Melanocyte of skin (primary cell): ENCODE measurements around a stretch of chr15.

DNA sequence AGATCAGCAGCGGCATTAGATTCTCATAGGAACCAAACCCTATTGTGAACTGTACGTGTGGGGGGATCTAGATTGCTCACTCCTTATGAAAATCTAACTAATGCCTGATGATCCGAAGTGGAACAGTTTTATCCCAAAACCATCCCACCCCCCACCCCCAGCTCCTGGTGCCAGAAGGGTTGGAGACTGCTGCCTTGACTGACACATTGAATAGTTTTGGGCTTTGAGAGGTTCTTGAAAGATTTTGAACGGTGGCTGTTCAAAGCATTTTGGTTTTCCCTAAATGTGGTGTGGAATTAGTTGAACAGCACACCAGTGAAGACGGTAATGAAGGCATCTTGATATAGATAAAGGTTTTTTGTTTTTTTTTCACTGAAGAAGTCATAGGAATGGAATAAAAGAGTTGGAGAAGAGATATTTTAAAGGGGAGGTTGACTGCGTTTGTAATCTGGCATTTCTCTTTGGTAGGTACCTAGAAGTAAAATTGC is 117.5 kb downstream of the TCF12 start:
- CAGE, long polyA plus RNA, 2 experiments, result no peak in any of the 2 experiments

DNA sequence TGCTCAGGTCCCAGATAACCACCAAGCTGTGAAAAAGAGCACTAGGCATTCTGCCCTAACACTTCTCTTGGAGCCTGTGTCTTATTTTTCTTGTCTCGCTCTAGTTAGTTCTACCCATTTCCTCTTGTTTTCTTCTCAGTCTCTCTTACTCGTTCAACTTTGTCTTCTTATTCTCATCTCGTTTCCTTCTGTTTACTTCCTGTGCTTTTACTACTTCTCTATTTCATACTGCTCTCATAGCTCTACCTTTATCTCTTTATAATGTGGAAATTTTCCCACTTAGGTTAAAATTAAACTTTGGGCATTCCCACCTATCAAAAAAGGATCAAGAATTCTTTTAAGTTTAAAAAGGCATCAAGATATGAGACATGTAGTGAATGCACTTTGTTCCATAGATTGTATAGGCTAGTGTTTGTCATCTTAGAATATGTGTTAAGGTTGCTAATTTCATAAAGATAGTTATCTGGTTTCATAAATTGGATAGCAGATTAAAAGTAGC is 91.6 kb upstream of the CGNL1 start:
- CAGE, long polyA plus RNA, 2 experiments, result no peak in any of the 2 experiments

DNA sequence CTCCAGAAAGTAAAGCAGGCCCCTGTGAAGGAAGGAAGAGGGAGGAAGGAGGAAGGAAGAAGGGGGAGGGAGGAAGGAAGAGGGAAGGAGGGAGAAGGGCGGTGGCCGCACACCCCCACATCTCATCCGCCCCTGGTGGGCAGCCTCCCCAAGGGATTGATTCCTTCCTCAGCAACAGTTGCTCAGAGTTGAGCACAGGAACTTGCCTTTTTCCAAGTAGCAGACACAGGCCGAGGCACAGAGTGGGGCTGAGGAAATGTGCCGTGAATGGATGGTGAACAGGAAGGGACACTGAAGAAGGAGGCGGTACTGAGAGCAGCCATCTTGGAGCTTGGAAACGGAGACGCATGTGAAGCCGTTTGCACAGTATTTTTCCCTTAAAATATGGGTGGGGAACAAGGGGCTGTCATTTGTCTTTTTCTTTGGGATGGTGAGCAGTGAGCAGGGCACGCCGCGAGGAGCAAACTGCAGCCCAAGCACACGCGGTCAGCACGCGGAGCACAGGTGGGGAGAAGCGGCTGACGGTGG is 57.4 kb upstream of the CGNL1 start:
- CAGE, long polyA plus RNA, 2 experiments, result no peak in any of the 2 experiments

DNA sequence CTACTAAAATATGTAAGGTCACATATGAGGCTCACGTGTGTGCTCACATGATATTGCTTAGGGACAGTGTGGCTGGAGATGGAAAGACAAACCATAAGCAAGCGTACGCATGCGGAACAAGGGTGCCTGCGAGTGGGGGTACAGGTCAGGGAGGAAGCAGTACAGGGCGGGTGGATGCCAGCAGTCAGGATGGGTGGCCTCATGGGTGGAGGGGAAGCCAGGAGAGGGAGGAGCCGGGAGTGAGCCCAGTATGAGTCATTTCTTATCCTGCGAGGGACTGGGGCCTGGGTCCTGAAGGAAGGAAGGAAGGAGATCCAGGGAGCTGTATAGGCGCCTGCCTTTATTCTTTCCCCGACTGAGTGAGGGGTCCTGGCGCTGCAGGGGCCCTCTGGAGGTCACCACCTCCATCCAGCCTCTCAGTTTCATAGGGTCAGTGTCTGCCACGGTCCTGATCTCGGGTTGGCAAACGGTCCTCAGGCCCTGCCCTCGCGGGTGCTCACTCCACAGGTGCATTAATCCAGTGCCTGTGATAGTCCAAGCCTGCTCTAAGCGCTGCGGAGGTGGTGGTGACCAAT is 42.0 kb upstream of the CGNL1 start:
- CAGE, long polyA plus RNA, 2 experiments, result no peak in any of the 2 experiments

DNA sequence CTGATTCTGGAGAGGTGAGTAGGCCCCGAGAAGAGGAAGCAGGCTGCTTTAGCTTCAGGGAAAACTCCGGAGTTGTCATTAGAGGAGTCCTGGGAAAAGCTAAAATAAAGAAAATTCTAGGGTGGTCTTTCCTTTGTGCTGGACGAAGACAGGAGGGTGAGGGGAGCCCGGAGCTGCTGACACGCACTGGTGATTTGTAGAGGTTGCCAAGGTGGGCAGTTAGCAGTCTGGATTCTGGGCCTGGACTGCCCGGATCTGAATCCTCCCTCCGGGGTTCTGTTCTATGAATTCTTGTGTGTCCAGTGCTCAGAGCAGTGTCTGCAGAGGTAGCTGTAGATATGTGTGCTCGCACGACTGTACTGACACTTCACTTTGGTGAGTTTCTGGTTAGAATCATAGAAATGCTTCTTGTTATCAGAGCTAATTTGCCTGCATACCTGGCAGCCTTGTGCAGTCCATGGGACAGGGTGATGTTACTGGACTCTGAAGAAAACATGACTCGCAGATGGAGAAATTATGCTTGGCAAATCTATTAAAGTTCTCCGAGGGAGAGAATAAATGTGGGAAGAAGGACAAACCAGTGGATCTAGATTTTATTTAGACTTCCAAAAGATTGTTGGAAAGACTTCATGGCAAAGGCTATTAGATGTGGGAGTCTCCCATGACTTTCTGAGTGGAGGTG is 12.1 kb downstream of the CGNL1 start:
- CAGE, long polyA plus RNA, 2 experiments, result no peak in any of the 2 experiments

GRCh38 chr15:57562146-57562614 is 29.5 kb upstream of the MYZAP start:
- CAGE, long polyA plus RNA, 2 experiments, result no peak in any of the 2 experiments

DNA sequence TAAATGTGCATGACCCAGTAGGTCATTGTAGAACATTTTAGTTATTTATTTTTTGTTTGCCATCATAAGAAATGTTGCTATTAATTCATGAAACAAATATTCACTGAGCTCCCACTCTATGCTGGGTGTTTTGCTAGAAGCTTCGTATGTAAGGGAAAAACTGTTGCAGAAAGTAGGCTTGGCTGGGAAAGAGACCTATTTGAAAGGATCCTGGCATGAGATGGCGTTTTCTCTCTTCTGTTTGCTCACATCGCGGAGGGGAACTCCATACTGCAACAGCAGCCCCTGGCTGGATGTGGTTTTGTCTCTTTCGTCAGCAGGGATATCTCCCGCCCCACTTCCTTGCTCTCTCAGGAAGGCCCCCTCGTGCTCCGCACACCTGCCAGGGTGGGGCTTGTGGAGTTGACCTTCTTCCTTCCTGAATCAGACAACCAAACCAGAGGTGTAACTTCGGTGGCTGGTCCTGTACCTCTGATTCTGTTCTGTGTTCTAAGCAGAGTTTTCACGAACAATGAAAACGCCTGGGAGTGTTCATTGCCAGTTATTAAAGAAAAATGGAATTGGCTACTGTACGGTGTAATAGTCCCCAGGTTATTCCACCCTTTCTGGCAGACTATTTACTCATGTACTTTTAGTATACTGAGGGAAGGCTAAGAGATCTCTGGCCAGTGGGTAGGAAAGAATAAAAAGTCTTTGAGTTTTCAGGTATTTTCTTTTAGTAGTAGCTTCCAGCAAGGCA is 26.3 kb upstream of the MYZAP start:
- CAGE, long polyA plus RNA, 2 experiments, result no peak in any of the 2 experiments

- CAGE, long polyA plus RNA, 2 experiments, result no peak in any of the 2 experiments
Measured at GRCh38 chr15:57592468-57592890, 775 bp downstream of the MYZAP start.

DNA sequence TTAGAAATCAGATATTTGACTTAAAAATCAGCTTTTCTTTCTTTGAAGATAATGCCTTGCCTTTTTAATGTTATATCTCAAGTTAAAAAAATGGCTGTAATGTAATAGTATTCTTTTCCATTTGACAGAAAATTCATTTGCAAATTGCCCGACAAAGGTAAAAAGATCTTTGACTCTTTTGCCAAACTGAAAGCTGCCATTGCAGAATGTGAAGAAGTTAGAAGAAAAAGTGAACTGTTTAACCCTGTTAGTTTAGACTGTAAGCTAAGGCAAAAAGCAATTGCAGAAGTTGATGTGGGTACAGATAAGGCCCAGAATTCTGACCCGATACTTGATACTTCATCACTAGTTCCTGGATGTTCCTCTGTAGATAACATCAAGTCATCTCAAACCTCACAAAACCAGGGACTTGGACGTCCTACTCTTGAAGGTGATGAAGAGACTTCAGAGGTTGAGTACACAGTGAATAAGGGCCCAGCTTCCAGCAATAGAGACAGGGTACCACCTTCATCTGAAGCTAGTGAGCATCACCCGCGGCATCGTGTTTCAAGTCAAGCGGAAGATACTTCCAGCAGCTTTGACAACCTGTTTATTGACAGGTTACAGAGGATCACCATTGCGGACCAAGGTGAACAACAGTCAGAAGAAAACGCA is 2.2 kb downstream of the POLR2M start:
- CAGE, long polyA plus RNA, 2 experiments, result no peak in any of the 2 experiments

GRCh38 chr15:58148627-58149386 is 10.6 kb downstream of the AQP9 start:
- CAGE, long polyA plus RNA, 2 experiments, result no peak in any of the 2 experiments

GRCh38 chr15:58174761-58175091 is 36.5 kb downstream of the AQP9 start:
- CAGE, long polyA plus RNA, 2 experiments, result no peak in any of the 2 experiments

DNA sequence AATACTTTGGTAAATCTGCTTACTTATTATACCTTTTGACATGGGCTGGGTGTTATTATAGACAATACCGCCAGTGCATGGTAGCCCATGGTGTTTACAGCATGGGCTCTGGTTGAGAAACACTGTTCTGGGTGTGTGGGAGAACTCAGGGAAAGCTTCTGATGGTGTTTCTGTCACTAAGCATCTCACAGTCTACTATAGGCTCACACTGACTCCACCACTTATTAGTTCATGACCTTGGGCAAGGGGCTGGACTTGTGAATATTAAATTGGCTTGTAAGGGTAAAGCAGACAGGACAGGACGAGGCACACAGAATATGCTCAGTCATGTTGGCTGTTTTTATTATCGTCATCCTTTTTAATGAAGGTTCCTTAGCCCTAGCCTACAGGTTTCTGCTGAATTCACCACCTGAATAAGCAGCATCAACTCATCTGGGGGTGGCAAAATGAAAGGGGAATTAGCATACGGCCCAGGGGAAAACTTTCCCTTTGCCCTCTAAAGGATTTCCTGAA is 39.7 kb upstream of the LIPC start:
- CAGE, long polyA plus RNA, 2 experiments, result no peak in any of the 2 experiments

- CAGE, long polyA plus RNA, 2 experiments, result no peak in any of the 2 experiments
Measured at GRCh38 chr15:58423161-58423528, 8.6 kb upstream of the LIPC start.

- CAGE, long polyA plus RNA, 2 experiments, result no peak in any of the 2 experiments
Measured at GRCh38 chr15:58476772-58477111, 45.0 kb downstream of the LIPC start.

- CAGE, long polyA plus RNA, 2 experiments, result no peak in any of the 2 experiments
Measured at GRCh38 chr15:58521280-58522062, 89.7 kb downstream of the LIPC start.

- CAGE, long polyA plus RNA, 2 experiments, result no peak in any of the 2 experiments
Measured at GRCh38 chr15:58667003-58668219, 82.1 kb downstream of the ADAM10 start.

- CAGE, long polyA plus RNA, 2 experiments, result no peak in any of the 2 experiments
Measured at GRCh38 chr15:58692109-58693135, 57.1 kb downstream of the ADAM10 start.

GRCh38 chr15:58748673-58749538 is 601 bp downstream of the ADAM10 start:
- CAGE, long polyA plus RNA, 2 experiments, result no peak in any of the 2 experiments

- CAGE, long polyA plus RNA, 2 experiments, result no peak in any of the 2 experiments
Measured at GRCh38 chr15:58770469-58770820, 657 bp upstream of the MINDY2 start.

GRCh38 chr15:58932895-58932968 is 747 bp downstream of the SLTM start:
- CAGE, long polyA plus RNA, 2 experiments, result no peak in any of the 2 experiments